Urinary bladder (tissue), 3 donors: ENCODE measurements around a stretch of chr3.

DNA sequence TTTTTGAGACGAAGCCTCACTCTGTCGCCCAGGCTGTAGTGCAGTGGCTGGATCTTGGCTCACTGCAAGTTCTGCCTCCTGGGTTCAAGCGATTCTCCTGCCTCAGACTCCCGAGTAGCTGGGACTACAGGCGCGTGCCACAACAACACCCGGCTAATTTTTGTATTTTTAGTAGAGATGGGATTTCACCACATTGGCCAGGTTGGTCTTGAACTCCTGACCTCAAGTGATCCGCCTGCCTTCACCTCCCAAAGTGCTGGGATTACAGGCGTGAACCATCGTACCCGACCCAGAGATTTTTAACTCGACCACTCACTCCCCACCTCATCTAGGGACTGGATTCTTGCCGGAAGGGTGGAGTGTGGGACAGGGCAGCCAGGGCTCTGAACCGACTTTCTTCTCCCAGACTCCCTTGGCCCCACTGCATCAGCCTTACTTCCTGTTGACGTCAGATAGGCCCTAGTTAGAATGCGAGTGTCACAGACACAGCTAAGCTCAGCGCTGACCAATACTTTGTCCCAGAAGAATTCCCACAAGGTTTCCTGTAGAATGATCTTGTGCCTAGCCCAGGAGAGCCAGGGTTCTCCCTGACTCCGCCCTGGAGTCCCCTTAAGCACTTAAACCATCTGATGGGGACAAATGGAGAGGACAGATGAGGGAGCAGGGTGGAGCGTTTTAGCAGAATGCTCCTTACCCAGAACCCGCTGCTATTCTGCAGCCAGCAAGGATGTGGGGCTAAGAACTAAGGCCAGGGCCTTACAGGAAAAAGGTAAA is 5.7 kb upstream of the TUSC2 start:
- PRO-cap = bidirectional peak, plus-strand start at position 638 of the sequence, minus-strand start at position 396 of the sequence
- RAMPAGE, long total RNA = no peak

DNA sequence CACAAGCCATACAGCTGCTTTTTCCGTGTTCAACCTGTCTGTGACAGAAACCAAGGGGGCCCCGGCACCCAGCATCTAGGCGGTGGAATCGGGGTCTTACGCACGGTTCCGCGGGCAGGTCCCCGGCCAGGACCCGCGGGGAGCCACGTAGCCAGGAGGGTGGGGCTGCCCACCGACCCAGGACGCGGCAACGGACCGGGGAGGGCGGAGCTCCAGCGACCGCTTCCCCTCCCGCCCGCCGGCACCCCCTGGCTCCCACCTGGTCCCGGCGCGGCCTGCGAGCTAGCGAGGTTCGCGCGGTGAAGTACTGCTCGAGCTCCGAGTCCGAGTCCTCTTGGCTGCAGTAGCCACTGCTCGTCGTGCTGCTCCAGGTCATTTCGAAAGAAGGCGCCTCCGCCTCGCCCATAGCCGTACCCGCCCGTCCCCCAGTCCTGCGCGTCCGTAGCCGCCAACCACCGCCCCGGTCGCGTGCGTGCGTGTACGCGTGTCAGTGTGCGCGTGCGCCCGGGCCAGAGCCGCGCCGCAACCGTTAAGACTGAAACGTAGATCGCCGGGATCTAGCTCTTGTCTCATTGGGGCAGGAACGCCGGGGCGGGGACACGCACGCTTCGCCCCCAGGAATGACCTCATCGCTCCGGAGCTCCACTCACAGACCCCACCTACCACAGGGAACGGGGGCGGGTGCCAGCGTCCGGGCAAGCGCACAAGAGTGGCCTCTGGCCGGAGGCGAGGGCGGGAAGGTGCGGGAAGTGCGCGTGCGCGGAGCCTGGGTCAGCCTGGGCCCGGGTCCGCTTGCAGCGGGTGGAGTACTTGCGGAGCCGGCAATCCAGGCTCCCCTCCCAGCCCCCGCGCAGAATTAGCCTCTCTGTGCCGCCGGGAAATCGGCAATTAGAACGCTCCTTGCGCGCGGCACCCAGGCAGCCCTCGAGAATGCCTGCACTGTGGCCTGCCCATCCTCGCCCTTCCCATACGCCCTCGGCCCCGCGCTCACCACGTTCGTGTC is 3.4 kb downstream of the RASSF1 start:
- PRO-cap = bidirectional peak, plus-strand start at position 572 of the sequence, minus-strand start at position 537 of the sequence; bidirectional peak, plus-strand start at position 735 of the sequence, minus-strand start at position 622 of the sequence
- RAMPAGE, long total RNA = no peak

DNA sequence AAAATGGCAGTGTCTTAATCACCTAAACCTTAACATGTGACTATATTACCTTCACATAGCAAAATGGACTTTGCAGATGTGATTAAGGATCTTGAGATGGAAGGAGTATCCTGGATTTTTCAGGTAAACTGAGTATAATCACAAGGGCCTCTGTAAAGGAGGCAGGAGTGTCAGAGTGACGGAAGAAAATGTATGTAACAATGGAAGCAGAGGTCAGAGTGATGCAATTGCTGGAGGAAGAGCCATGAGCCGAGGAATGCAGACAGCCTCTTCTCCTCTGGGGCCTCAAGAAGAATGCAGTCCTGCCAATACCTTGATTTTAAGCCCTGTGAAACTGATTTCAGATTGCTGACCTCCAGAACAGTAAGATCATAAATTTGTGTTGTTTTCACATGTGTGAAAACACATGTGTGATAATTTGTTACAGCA is 15.1 kb downstream of the HEMK1 start:
- PRO-cap = no peak
- RAMPAGE, long total RNA = no peak

DNA sequence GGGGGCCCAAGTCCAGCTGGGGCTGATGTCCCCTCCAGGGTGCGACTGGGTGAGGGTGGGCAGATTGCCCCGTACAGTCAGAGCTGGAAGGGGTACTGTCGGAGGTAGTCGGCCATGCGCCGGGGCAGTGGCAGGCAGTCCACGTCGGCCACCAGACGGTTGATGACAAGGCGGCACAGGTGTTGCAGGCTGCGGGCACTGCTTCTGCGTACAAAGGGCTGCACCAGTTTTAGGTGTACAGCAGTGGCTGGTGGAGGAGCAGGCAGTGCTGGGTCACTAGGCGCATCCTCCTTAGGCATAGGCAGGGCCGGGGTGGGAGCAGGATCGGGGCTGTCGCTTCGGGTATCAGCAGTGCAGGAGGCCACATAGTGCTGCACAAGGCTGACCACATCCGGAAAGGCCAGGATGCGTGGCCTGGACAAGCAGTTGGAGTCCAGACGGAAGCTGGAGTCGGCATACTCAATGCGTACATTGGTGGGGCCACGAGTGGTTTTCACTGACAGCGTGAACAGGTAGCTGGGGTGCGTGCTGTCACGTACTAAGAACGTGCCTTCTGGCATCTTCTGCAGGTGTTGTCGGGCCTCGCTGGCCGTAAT is 3.9 kb downstream of the CISH start:
- PRO-cap = no peak
- RAMPAGE, long total RNA = no peak

DNA sequence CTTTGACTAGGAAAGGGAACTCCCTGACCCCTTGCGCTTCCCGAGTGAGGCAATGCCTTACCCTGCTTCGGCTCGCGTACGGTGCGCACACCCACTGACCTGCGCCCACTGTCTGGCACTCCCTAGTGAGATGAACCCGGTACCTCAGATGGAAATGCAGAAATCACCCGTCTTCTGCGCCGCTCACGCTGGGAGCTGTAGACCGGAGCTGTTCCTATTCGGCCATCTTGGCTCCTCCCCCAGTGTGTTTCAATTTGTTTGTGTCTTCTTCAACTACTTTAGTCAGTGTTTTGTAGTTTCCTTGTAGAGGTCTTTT is 304.2 kb downstream of the DOCK3 start:
- PRO-cap = no peak
- RAMPAGE, long total RNA = no peak

GRCh38 chr3:51249106-51249387 is 136.0 kb upstream of the MANF start:
- PRO-cap = no peak
- RAMPAGE, long total RNA = no peak

- PRO-cap = unidirectional peak, minus-strand start at chr3:51671932
- RAMPAGE, long total RNA = no peak
Observed at GRCh38 chr3:51671715-51672407, 809 bp downstream of the TEX264 start.

- PRO-cap = no peak
- RAMPAGE, long total RNA = no peak
Observed at GRCh38 chr3:51967713-51968455, 630 bp upstream of the PCBP4 start.

DNA sequence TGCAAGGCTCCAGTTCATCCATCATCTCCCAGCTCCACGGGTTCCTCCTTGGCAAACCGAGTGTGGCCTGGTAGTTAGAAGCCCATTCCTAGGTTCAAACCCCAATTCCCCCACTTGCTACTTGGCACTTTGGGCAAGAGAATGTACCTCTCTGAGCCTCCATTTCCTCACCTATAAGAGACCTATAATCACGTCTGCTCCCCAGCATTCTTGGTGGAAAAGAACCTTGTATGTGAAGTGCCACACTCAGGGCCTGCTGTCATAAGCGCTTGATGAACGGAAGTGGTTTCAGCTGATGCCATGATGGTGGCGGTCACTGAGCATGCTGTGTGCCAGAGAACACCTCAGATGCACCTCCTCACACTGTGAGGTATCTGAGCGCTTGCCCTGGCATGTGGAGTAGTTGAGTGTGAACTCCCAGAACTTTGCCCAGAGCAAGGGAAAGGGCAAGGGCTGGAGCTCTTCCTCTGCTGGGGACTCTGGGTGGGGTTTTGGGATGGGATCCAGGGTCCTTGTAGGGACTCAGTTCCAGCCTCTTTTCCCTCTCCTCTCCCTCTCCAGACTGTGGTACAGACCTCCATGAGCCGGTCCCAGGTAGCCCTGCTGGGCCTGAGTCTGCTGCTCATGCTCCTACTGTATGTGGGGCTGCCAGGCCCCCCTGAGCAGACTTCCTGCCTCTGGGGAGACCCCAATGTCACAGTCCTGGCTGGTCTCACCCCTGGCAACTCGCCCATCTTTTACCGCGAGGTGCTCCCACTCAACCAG is 2.6 kb downstream of the ABHD14A start:
- PRO-cap = no peak
- RAMPAGE, long total RNA = no peak

DNA sequence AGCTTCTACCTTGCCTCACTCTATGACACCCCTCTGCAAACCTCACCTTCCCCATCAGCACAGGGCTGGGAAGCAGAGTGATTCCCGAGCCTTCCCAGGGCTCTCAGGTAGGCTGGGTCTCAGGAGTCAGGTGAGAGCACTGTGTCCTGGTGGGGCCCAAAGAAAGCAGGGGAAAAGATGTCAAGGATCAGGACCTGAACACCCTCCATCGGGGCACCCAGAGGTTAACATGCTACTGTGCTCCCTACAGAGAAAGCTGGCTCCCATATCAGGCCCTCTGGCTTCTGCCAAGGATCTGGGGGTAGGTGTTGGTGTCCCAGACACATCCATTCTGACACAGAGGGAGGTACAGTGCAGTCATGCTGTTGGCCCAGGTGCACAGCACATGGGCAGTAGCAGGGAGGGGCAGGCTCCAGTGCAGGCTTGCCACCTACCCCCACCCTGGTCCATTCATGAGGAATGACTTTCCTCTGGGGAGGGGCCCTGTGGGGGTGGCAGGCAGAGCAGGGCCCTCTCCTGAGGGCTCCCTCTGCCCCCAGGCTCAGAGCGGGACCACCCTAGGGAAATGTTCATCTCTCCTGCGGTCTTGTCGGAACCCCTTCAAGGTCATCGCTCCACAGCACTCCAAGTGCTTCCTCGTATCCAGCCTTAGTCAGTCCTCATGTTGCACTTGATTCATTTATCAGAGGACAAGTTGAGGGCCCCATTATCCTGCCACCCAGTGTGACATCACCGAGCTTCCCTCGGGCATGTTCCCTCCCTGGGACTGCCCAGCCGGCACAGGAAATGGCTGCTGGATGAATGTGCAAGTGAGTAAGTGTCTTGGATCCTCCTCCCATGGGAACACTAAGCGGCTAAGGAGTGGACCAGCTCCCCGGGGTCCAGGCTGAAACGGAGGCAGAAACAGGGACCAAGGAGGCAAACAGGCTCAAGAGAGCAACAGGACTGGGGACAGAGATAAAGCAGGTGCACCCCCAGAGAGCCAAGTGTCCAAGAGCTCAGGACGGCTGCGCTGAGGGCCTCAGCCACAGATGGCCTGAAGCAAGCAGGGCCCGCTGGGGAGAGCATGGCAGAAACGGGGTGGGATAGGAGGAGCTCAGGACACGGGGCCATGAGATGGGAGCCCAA is 10.0 kb downstream of the DUSP7 start:
- PRO-cap = unidirectional peak, plus-strand start at position 826 of the sequence
- RAMPAGE, long total RNA = no peak

DNA sequence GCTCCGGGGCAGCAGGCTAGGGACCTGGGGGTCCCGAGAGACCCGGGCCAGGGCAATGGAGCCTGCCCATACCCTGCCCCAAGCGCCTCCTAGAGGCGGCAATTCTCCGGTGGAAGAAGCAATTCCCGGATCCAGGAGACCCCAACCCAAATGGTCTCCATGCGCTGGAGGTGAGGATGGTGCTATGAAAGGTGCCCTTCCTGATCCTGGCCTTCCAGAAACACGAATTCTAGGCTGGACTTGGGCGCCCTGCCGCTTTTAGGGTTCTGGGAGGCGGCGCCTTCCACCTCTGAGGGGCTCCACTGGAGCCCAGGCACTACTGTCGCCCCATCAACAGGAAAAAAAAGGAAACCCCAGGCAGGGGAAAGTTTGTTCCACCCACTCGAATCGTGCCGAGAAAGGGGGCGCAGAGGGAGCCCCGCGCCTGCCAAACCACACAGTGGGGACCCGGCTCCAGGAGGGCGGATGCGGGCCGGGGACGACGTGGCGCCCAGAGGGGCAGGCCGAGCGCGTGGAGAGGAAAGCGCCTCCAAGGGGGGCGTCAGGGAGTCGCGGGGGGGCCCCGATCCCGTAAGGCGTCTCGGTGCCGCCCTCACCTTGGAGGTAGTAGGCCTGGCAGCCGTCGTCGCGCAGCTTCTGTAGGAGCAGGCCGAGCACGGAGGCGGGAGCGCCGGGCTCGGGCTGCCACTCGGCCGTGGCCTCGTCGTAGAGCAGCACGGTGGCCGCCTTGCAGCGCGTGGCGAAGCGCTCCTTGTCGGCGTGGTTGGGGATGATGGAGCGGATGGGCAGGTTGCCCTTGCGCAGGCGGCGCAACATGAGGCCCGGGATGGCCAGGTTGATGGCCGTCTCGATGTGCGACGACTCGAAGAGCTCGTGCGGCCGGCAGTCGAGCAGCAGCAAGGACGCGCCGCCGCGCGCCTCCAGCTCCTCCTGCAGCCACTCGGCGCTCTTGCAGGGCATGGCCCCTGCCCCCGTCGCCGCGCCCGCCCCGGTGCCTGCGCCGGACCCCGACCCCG is 809 bp downstream of the DUSP7 start:
- PRO-cap = no peak
- RAMPAGE, long total RNA = no peak

- PRO-cap = no peak
- RAMPAGE, long total RNA = no peak
Observed at GRCh38 chr3:52108218-52108482, 46.1 kb downstream of the POC1A start.

DNA sequence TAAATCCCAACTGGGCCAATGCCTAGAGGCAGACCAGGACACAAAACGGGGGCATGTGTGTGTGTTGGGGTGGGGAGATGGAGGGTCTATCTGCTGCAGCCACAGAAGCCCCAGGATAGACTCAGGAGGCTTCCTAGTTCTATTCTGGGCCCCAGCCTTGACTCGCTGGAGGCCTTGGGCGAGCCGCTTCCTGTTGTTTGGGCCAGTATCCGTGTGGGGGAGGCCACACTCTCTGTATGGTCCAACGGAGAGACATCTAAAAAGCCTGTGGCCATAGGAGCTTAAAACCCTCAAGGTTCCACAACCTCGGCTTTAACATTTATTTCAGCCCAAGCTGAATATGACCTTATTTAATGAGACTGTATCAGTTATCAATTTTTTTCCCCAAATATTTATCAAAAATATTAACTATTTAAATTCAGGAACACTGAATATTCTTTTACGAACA is 32.8 kb downstream of the POC1A start:
- PRO-cap = no peak
- RAMPAGE, long total RNA = no peak

DNA sequence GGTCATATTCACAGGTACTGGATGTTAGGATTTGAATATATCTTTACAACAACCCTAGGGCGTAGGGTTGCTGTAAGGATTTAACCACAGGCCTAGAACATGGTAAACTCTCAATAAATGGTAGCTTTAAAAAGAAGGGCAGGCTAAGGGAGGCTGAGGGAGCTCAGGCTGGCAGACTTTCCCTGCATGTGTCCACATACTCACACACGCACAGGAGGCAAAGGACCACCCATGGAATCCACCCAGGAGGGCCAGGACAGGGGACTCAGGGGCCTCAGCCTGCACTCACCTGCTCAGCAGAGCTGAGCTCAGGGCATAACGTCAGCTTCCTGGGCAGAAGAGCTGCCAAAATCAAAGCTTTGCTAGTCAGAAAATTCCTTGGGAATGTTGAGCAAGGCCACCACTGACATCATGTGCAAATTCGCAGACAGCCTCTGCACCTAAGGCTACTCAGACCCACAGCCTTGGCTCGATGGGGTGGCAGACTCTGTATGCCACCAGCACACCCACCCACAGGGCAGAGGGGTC is 16.5 kb upstream of the ALAS1 start:
- PRO-cap = no peak
- RAMPAGE, long total RNA = no peak

GRCh38 chr3:52188740-52189517 is 9.0 kb upstream of the ALAS1 start:
- PRO-cap = no peak
- RAMPAGE, long total RNA = no peak

- PRO-cap = no peak
- RAMPAGE, long total RNA = no peak
Observed at GRCh38 chr3:52246477-52247377, 1.2 kb downstream of the PPM1M start.

DNA sequence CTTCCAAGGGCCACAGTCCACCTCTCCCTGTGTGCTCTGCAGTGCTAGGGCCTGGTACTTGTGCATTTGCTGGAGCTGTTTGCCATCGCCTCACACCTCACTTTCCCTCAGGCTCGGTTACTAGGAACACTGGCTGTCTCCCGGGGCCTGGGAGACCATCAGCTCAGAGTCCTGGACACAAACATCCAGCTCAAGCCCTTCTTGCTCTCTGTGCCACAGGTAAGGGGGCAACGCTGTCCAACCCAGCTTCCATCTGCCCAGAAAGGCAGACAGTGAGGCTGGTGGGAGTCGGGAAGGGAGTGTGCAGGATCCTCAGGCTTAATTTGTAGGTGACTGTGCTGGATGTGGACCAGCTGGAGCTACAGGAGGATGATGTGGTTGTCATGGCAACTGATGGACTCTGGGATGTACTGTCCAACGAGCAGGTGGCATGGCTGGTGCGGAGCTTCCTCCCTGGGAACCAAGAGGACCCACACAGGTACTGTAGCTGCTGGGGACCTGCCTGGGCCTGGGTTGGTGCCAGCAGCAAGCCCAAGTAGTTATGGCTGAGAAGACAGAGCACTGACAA is 3.4 kb downstream of the PPM1M start:
- PRO-cap = no peak
- RAMPAGE, long total RNA = no peak

- PRO-cap = bidirectional peak, plus-strand start at chr3:52280052, minus-strand start at chr3:52279922; unidirectional peak, minus-strand start at chr3:52280152
- RAMPAGE, long total RNA = no peak
Observed at GRCh38 chr3:52279706-52280537, 1.5 kb upstream of the WDR82 start.

DNA sequence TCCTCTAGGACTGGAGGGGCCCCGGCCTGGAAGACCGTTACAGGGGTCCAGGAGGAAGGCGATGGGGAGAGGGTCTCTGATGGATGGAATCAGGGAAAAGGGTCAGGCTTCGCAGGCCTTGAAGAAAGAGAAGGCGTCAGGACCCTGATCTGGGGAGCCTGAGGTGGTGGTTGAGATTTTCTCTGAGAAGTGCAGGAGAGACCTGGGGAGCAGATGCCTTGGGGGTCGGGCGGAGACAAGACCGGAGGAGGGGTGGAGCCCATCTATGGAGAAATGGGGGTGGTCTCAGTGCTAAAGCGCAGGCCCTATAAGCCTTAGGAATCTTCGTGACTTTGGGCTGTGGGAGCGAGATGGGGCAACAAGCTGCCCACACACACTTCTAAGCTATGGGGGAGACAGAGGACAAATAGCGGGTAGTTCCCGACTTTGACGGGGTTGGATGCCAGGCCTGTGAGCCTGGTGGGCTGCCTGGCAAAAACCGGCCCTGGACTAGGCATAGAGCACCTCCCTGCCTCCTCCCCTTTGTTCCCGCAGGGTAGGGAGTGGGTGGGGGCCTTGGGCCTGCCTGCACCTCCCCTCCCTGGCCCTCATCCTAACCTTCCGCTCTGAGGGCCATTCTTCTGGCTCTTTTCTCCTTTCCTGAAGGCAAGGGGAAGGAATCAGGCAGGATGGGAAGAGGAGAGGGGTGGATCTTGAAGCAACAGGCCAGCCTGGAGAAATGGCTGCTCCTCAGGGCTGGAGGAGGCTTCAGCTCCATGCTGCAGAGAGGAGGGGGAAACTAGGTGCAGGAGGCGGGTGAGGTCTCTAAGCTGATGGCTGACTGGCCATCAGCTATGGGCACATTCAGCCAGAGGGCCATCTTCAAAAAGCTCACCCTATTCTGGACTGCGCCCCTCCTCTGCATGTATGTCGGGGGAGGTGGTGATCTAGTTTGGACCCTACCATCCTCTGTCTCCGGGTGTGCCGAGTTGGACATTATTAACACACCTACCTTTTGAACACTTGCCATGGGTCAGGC is 960 bp downstream of the NISCH start:
- PRO-cap = unidirectional peak, plus-strand start at position 340 of the sequence; unidirectional peak, minus-strand start at position 530 of the sequence
- RAMPAGE, long total RNA = no peak

DNA sequence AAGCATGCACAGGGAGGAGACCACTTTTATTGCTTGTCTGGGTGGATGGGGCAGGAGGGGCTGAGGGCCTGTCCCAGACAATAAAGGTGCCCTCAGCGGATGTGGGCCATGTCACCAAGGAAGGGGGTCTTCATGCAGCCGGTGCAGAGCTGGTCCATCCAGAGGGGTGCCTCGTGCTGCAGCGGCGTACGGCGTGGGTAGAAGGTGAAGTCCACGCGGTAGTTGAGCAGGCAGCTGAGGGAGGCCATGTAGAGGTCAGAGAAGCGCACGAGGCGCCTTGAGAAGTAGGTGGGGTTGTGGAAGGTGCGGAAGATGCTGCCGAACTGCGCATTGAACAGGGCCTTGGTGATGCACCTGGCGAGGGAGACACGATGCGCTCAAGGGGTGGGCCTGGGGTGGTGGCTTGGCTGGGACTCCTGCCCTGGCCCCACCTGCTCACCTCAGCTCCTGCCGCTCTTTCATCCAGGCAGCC is 9.2 kb downstream of the NT5DC2 start:
- PRO-cap = no peak
- RAMPAGE, long total RNA = no peak